ENCODE data around the genes ADGRD2 and PPP6C.

- RRBS: no CpG with 5 or more reads among the region's 9 CpGs
Observed at GRCh38 chr9:123542678-123543487, 186.9 kb downstream of the CRB2 start.

DNA sequence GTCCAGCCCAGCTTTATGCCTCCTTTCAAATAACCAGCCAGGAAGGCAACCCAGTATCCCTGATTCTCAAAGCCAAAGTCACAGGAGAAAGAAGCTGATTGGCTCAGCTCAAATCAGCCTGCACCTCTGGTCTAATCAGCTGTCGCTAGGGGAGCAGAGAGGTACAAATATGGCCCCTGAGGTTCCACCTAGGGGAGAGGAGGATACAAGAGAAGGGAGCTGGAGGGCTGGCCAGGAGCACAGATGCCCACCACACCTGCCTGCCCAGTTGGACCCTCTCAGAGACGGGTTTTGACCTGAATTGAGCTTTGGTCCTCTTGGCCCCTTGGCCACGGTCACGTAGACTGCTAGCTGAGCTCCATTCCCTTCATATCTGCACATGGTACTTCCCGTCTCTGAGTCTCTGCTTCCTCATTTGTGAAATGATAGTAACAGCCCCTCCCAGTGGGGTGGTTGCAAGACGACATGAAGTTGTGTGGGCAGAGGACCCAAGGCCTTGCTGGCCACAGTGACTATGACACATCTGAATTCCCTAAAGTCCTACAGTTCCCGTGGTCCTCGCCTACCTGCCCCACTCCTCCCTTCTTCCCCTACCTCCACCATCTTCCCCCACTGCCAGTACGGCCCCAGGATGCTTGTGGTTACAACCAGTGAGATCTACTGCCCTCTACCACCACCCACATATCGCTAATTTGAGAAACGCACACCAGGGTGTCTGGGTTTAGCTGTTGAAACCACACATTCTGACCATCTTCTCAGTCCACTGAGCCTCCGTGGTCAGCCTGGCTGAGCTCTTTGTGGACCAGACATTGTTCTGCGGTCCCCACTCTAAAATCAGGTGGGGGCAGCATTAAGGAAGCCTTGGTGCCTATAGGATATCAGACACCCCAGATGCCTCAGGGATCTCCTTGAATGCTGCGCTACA lies 60.4 kb upstream of the NEK6 start:
- RRBS: no CpG with 5 or more reads among the region's 14 CpGs

DNA sequence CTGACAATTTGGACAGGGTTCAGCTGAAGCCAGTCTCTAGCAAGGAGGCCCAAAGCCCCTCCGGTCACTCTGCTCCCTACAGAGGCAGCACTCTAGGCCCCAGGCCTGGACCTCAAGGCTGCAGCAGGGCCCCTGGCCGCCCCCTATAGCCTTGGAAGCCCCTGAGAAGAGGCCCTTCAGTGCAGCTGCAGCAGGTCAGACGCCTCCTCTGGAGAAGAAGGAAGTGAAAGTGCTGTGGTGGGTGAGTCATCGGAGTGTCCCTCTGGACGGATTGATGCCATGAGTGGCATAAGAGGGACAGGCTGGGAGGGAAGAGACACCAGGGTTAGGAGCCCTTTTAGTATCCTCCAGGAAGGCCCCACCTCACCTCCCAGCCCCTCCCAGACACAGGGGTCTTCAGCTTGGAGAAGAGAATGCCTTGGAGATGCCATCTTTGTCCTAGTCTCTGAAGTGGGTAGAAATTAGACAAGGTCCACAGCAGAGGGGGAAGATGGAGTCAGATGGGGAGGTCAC lies 39.0 kb upstream of the NEK6 start:
- RRBS: no CpG with 5 or more reads among the region's 5 CpGs

- RRBS: no CpG with 5 or more reads among the region's 17 CpGs
Observed at GRCh38 chr9:124242170-124242832, 15.4 kb upstream of the NEK6 start.

- RRBS: no CpG with 5 or more reads among the region's 7 CpGs
Observed at GRCh38 chr9:124256456-124256851, 1.3 kb upstream of the NEK6 start.

GRCh38 chr9:124270721-124271504 lies 13.2 kb downstream of the NEK6 start:
- RRBS: no CpG with 5 or more reads among the region's 16 CpGs

- RRBS: no CpG with 5 or more reads among the region's 24 CpGs
Observed at GRCh38 chr9:124284874-124285676, 27.3 kb downstream of the NEK6 start.

GRCh38 chr9:124297327-124298036 lies 39.7 kb downstream of the NEK6 start:
- RRBS: no CpG with 5 or more reads among the region's 14 CpGs

GRCh38 chr9:124352470-124353354 lies 62.5 kb downstream of the PSMB7 start:
- RRBS: no CpG with 5 or more reads among the region's 15 CpGs

DNA sequence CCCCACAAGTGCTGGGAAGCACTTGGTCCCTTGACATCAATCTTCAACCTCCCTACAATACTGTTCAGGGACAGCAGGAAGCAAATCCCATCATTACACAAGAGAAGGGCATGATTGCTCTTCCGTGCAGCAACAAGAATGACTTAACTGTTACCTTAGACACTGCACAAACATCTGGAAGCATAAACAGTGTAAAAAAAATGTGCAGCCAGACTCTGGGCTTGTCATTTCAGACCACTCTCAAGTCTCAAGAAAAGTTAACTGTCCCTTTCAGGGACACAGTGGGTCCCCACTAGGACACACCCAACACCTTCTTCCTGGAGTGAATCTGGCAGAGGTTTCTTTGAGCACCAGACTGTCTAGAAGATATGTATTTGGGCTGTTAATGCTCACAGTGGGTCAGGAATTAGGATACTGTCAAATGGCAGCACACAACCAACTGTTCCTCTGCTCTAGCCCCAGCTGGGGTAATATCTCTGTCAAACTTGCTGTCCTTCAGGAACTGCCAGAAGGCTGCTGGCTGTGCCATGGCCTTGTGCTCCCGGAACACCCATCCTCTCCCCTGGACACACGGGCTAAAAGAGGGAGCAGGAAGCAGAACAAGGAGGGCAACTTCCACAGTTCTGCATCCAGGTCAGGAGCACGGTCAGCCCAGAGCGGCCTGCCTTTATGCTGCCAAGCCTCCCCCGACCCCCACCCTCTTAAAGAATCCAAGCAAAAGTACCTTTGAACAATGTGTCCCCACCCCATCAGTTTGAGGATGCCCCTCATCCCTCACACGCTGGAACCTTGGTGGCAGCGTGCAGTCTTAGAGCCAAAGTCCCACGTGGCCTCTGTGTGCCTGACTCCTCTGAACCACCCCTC lies 61.0 kb downstream of the PSMB7 start:
- RRBS: no CpG with 5 or more reads among the region's 9 CpGs

GRCh38 chr9:124384271-124385030 lies 30.8 kb downstream of the PSMB7 start:
- RRBS: no CpG with 5 or more reads among the region's 8 CpGs

DNA sequence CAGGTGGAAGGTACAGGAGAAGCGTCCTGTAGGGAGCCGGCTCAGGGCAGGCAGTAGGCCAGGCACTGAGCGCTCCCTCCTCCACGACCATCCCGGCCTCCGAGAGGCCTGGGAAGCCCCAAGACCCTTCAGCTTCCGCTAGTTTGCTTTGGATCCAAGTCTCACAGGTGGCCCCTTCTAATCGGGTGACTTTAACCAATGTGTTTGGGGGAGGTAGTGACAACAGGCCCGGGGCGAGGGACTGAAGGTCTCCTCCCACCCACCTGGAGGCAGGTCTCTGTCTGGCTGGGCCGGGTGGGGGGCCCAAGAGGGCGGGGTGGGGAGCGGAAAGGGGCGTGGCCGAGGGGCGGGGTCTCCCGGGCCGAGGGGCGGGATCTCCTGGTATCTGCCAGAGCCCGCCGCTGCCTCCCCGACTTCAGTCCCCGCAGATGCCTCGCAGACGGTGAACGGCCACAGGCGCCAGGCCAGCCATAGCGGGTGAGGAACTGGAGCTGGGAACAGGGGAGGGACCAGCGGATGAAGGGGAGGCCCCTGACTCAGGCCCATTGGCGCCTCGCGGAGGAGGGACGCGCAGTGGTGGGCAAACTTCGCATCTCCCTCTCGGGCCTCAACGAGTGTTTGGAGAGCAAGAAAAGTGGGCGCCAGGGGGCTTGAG lies at the start of gene ADGRD2:
Gene ADGRD2, plus strand, starts transcription at position 418 of the 655 bp plus-strand sequence.
- RRBS: 35% methylated on average over 14 of the region's 38 CpGs

- RRBS: no CpG with 5 or more reads among the region's 7 CpGs
Observed at GRCh38 chr9:124757519-124758076, 13.5 kb downstream of the NR6A1 start.

- RRBS: 1% methylated on average over 3 of the region's 10 CpGs
Observed at GRCh38 chr9:124812318-124812936, 35.5 kb downstream of the OLFML2A start.

- RRBS: no CpG with 5 or more reads among the region's 8 CpGs
Observed at GRCh38 chr9:124858988-124859970, 2.5 kb downstream of the RPL35 start.

DNA sequence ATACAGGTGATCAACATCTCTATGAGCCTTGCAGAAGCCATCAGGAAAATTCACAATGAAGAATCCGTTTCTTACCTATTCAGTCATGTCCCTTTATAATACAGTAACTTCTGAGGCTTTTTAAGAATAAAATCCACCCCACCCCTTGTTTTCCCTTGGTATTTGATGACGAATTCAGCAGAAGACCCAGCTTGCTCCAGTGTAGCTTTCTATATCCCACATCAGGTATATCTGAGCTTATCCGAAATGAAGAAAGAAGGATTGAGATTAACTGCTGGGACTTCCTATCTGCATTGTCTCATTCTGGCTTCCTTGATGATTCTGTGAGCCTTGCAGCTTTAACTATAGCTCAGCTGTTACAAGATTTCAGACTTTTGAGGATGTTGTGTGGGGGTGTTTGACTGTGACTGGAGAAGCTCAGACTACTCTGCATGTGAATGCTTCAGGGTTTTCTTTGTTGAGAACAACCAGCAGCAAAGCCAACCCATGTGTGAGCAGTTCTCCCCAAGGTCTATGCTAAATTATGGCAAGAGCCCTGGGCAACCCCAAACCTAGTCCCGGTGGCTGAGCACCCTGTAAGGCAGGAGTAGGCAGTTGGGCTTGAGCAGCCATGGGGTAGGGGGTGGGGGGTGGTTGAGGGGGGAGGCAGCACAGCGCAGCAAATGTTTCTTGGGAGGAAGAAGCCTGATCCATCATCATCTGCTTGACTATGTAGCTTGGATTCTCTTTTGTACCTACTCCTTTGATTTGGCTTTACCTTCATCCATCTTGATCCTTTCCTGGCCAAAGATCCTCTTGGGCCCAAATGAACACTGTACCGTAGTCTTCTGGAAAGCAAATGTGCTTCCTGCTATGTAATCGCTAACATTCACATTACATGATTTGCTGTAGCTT lies 8.4 kb upstream of the SCAI start:
- RRBS: no CpG with 5 or more reads among the region's 7 CpGs

GRCh38 chr9:125189396-125190445 lies at the start of gene PPP6C:
PPP6C (minus strand) TSS chr9:125189803.
- RRBS: 2% methylated on average over 29 of the region's 84 CpGs

GRCh38 chr9:125506214-125506463 lies 200.9 kb downstream of the MAPKAP1 start:
- RRBS: no CpG with 5 or more reads among the region's 13 CpGs

DNA sequence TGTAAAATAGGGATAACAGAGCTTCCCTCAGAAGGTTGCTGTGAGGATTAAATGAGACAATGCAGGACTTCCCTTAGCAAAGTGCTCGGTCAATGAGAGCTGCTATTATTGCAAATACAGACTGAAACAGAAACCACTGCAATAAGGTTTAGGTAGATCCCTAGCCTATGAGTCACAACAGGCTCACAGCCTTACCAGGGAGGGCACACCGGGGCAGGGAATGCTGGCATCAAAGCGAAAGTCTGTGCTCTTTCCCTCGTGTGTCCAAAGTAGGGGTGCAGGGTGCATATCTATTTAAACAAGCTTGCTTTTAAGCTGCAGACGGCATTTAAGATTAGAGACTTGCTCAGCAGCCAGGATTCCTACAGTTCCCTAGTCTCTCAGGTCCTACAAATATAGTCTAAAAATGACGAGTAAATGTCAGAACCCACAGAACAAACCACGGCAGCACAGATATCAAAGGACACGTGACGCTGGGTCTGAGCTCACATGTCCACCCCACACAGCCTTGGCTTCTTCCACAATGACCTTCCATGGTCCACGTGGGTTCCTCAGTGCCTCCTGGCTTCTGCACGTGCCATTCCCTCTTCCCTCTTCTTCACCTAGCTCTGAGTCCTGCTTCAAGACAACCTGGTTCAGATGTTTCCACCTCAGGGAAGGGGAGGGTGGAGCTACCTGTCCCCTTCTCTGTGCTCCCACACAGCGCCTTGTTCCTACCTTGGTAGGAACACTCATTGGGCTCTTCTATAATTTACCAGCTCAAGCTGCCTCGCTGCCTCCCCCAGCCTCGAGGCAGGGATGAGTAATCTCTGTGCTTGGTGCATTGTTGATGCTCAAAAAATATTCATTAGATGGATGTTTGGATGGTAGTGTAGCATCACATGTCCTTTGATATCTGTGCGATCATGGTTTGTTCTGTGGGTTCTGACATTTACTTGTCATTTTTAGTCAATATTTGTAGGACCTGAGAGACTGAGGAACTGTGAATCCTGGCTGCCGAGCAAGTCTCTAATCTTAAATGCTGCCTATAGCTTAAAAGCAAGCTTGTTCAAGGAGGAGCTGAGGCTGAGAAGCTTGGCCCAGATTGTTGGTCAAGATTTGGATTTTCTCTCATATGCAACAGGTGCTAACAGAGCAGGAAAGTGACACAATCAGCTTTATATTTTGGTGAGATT lies 193.0 kb downstream of the MAPKAP1 start:
- RRBS: no CpG with 5 or more reads among the region's 16 CpGs

- RRBS: 1% methylated on average over 46 of the region's 88 CpGs
Observed at GRCh38 chr9:125747768-125748450, 736 bp downstream of the PBX3 start.